Fibroblast of villous mesenchyme (primary cell): ENCODE measurements around the genes OR4N2, OR4L1 and OR11H4.

DNA sequence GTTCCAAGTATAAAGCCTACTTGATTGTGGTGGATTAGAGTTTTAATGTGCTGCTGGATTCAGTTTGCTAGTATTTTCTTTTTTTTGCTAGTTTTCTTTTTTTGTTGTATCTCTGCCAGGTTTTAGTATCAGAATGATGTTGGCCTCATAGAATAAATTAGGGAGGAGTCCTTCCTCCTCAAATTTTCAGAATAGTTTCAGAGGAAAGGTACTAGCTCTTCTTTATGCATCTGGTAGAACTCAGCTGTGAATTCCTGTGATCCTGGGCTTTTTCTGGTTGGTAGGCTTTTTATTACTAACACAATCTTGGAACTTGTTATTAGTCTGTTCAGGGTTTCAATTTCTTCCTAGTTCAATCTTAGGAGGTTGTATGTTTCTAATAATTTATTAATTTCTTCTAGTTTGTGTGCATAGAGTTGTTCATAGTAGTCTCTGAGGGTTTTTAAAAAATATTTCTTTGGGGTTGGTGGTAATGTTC lies at the start of gene OR4N2:
Gene OR4N2, plus strand, starts transcription at position 202 of the 478 bp plus-strand sequence.
- CAGE, long polyA plus RNA, result no peak

- CAGE, long polyA plus RNA, result no peak
These were observed at the start of gene OR4L1 for GRCh38 chr14:20059633-20060340. OR4L1 (plus strand) TSS chr14:20060045.

DNA sequence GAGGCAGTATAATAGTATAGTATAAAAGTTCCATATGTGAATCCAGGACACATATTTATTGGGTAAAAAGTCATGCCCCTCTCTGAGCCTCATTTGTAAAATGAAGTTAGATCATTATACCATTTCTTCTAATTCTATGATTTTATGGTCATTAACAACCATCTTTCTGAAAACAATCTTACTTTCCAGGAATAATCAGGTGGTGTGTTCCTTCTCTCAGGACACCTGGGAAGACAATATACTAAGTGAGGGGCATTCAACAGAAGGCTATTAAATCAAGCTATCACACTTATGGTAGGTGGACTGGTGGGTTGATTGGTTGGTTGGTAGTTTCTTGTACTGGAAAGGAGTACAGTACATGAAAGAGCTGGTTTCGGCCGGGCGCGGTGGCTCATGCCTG lies at the start of gene OR11H4:
Gene OR11H4, plus strand, starts transcription at position 249 of the 400 bp plus-strand sequence.
- CAGE, long polyA plus RNA, result no peak

GRCh38 chr14:20341959-20342416 lies 1.4 kb upstream of the PARP2 start:
- CAGE, long polyA plus RNA, result no peak

DNA sequence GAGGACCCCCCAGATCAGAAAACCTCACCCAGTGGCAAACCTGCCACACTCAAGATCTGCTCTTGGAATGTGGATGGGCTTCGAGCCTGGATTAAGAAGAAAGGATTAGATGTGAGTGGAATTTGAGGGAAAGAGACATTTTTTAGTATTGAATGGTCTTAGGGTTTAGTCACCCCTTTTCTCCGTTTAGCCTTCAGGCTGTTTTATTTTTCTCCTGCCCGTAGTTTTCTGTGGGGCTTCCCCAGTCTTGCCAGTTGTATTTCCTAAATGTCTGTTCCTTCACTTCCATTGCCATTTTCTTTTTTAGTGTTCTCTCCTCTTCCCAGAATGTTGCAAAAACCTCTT lies 937 bp downstream of the APEX1 start:
- CAGE, long polyA plus RNA, result no peak

DNA sequence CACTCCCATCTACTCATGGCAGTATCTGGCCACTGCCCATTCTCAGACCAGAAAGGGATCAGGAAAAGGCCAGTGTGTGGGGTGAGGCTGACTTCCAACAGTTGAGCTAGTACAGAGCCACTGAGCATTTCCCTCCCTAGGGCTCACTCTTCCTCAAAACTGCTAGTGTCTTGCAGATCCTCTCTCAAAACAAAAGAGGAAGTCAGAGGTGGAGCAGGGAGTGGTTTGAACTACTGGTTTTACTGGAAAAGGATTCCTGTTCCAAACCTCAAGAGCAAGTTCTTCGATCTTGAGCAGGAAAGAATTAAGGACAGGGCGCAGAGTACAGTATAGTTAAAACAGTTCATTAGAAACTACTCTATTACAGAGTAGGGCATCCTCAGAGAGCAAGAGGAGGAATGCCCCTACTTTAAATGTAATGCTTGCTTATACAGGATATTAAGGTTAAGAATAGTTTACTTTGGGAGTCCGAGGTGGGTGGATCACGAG lies 24.5 kb downstream of the PNP start:
- CAGE, long polyA plus RNA, result no peak

DNA sequence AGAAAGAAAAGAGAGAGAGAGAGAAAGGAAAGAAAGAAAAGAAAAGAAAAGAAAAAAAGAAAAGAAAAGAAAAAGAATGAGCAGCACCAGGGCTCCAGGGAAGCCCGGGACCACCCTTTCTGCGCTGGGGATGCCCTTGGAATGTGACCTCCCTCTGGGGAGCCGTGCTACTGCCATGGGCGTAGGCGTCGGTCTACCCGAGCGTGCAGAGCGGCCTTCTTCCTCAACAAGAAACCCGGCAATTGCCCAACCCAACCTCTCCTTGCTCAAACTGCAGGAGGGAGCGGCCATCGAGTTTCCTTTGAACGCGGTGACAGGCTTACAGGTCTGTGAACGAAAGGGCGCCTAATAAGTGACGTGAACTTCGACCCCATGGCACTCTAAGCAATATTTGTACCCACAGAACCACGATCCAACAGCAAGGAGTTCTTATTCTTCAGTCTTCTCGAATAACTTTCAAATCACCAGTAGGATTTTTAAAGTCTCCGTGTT lies 16.8 kb downstream of the OR6S1 start:
- CAGE, long polyA plus RNA, result no peak

GRCh38 chr14:20659870-20660236 lies 18.4 kb upstream of the OR6S1 start:
- CAGE, long polyA plus RNA, result no peak

GRCh38 chr14:20730959-20731304 lies 14.8 kb upstream of the EDDM3A start:
- CAGE, long polyA plus RNA, result no peak

GRCh38 chr14:21107863-21108102 lies 6.9 kb downstream of the TMEM253 start:
- CAGE, long polyA plus RNA, result no peak

- CAGE, long polyA plus RNA, result no peak
These were observed 6.8 kb downstream of the HNRNPC start for GRCh38 chr14:21262353-21262961.

DNA sequence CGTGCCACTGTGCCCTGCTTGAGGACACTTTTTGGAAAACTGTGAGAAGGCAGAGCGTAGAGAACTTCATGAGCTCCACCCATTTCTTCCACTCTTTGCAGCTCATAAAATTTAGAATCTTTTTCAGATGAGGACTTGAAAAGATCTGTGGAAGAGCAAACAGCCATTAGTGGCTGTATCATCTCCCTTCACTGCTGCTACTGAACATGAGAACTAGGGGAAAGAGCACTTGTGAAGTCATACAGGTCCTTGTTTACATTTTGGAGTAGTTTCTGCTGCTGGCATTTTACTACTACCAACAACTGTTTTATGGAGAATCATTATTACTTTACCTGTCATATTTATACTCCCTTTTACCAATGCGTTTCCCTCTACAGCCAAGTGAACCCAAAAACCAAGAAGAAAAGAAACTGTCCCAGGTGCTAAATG lies 41.0 kb downstream of the RPGRIP1 start:
- CAGE, long polyA plus RNA, result no peak

GRCh38 chr14:21400678-21401119 lies 16.9 kb upstream of the SUPT16H start:
- CAGE, long polyA plus RNA, result no peak

GRCh38 chr14:21428738-21429563 lies 27.0 kb downstream of the CHD8 start:
- CAGE, long polyA plus RNA, result no peak

DNA sequence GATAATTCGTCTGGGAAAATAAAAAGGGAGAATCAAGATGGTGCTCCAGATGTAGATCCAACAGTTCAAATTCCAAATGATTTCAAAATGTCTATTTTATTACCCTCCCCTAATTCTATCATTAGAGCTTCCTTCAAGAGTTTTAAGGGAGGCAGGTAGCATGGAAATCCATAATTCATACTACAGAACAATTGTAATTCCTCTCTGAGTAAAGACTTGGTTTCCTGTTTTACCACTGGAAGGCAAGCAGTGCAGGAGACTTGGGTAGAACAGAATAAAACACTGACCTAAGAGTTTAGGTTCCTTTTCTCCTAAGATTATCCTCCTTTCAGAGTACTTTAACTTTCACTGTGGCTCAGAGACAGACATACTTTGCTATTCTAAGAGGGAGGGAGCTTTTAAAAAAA lies 10.0 kb downstream of the METTL3 start:
- CAGE, long polyA plus RNA, result no peak

DNA sequence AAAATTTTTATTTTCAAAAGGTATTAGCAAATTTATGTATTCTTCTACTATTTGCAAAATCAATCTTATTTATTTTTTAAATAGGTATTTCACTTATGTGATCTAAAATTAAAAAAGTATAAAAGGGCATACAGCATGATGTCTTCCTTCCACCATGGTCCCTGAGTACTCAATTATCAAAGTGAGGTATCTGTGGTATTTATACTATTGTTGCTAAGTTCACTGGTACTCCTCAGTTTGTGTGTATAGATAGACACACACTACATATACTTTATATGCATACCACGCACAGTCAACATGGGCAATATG lies 63.4 kb upstream of the OR4E1 start:
- CAGE, long polyA plus RNA, result no peak

GRCh38 chr14:21797151-21797426 lies 123.5 kb upstream of the OR4E1 start:
- CAGE, long polyA plus RNA, result no peak

DNA sequence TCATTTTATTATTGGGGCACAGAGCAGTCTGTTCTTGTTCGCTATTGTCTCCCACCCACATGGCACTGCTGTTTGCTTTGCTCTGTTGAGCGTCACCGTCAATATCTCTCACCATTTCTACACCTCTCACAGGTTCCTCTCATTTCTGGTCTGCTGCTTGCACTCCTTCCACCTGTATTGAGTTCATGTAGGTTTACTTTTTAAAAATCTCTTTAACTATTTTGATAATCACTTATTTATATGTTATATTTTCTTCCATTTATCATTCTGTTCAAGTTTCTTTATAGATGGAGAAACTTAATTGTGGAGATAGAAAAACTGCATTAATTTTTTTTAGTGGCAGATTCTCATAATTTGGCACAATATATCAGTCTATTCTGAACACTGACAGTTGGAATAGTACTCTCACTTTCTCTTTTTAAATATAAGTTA lies 171.9 kb upstream of the OR4E1 start:
- CAGE, long polyA plus RNA, result no peak

GRCh38 chr14:21851477-21851986 lies 177.9 kb upstream of the OR4E1 start:
- CAGE, long polyA plus RNA, result no peak

DNA sequence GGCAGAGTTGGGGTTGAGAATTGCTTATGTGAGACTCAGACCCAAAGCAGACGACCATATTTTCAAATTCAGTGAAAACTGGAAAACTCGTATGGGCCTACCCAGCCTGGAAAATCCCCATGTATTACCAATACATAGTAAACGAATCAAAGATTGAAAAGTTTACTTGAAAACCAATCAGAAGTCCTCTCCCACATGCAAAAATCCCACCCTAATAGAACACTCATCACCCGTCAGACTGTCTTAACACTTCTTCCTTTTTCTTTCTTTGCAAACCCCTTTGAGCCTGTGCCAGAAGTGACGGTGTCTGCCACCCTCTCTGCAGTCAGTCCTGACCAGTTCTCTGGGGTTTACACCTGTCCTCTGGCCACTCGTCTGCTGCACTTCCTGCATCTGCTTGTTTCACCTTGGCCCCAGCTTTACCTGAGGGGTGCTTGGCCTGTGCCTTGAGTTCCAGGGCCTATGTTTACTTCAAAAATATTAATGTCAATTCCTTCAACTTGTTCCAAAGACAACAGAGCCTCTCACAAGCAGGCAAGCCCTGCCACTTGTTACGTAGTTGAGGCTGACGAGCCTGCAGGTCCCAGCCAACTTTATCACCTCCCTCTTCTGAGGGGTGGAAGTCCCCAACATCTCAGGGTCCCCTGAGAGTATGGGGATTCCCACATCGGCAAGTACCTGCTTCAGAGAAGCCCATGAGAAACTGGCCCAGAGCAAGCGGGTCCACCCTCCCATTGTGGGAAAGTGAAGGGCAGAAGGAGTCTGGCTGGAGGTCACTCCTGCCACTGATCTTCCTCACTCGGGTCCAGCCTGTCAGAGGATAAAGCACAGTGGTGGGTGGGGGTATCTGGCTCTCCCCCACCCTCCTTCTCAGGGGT lies 205.5 kb downstream of the DAD1 start:
- CAGE, long polyA plus RNA, result no peak